ENCODE data around the gene C6orf132.

DNA sequence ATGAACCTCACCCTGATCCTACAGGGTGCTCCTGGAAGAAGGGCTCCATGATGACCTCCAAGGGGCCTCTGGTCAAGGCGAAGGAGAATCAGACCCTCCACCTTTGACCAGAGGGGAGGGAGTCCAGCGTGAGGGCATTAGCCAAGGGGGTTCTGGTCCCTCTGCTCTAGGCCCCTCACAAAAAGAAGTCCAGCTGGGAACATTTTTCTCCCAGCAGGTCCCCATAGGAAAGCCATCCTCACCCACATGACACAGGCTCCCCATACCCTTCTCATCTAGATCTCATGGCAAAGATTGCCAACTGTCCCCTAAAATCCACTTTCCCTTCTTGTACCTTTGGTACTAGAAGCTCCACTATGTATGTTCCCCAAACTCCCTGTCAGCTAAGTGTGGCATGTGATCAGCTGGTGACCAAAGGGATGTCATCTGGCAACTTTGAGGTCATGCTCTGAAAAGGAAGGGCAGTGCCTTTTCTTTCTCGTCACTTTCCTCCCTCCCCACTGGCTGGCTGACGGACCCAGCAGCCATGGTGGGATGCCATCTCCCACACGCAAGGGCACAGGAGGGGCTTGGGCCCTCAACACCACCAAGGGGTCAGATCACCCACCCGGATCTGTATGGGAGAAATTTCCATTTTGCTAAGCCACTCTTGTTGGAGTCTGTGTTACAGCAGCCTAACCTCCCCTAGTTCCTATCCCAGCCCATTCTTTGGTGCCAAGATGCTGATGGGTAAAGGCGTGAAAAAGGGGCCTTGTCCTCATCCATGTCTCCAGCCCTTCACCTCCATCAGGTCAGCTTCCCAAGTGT, 23.8 kb upstream of the TAF8 start:
- RRBS, result no CpG with 5 or more reads among the region's 7 CpGs

DNA sequence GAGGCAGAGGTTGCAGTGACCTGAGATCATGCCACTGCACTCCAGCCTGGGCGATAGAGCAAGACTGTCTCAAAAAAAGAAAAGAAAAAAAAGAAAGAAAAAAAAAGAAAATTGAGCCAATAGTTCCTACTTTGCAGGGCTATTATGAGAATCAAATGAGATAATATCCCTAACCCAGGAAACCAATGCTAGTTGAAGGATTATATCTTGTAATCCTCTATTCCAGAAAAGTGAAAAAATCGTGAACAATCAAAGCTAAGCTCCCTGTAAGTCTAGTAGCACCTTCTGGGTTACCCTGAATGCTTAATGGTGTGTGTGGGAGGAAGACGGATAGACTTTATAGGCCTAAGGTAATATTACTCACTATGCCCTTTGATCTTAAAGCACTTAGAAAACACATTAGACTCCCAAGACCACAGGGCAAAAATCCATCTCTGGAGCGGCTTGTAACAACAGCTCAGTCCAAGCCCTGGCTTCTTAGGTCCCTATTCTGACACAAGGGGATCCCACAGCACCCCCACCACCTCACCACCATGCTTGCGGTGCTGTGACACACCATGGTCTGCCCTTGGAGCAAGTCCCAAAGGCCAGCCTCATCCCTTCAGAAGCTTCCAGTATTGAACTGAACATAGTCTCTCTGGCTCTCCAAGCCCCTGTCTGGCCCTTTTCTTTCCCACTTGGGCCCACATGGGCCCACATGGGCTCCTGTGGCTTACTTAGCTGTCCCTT, 28.5 kb downstream of the C6orf132 start:
- RRBS, result no CpG with 5 or more reads among the region's 5 CpGs

DNA sequence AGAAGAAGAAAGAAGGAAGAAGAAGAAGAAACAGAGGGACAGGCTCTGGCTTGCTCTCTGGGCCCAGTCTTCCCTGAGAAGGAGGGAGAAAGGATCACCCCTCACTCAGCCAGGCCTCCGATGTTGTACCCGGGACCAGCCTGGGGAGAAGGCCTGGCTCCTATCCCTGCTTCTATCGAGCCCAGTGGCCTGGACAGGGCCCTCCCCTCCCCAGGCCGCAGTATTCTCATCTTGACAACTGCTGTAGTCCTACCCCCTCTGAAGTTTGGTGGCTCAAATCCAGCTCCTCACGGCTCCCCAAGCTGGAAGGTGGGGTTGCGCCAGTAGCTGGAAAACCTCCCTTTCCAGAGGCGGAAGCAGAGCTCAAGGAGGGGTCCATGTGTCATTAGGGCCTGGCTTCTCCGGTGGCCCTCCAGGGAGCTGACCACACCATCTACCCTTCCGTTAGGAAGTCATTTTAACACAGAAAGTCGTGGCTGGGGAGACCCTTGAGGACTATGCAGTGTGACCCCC, 18.8 kb downstream of the C6orf132 start:
- RRBS, result no CpG with 5 or more reads among the region's 10 CpGs

DNA sequence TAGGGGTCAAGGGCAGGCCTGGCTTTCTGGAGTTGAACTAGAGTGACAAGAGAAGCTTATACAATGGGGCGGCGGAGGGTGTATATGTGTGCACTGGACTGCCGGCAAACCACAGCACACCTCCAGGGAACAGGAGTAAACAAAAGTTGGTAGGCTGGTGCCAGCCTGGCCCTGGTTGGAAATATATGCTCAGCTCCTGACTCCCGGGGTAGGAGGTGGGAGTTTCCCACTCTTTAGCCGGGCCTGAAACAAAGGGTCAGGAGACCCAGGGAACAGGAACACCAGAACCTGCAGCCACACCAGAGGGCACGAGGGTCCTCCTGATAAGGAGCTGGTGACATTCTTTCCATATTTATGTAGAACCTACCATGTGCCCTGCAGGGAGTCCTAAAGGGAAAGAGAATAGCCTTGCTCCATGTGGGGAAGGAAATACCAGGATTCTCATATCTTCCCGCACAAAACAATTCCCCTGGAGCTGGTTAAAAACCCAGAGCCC, 5.1 kb downstream of the C6orf132 start:
- RRBS, result 78% methylated on average over 2 of the region's 7 CpGs

DNA sequence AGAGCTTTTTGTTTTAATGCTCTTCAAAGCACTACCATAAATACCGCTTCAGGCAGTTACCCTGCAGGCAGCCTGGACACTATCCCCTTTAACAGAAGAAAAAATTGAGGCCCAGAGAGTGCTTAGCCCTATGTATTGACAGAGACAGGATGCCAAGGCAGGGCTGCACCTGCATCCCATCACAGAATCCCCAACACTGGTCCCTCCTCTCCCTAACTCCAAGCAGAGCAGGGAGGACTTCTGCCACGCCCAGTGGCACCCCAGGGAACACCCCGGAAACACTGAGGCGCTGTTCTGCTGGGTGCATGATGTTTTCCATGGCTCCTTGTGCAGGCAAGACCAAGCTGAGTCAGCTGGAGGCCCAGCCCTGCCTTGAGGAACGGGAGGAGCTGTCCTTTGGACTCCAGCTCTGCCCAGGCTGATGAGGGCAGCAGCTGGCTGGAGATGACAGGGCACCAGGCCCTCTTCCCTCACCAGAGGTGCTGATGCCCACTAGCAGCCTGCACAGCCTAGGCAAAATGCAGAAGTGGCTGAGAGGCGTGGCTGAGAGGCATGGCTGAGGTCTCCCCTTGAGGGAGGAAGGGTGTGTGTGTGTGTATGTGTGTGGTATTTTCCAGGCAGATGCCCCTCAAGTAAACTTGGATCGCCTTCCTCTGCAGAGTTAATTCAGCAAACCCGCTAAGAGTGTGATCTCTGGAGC, 2.5 kb downstream of the C6orf132 start:
- RRBS, result no CpG with 5 or more reads among the region's 8 CpGs

DNA sequence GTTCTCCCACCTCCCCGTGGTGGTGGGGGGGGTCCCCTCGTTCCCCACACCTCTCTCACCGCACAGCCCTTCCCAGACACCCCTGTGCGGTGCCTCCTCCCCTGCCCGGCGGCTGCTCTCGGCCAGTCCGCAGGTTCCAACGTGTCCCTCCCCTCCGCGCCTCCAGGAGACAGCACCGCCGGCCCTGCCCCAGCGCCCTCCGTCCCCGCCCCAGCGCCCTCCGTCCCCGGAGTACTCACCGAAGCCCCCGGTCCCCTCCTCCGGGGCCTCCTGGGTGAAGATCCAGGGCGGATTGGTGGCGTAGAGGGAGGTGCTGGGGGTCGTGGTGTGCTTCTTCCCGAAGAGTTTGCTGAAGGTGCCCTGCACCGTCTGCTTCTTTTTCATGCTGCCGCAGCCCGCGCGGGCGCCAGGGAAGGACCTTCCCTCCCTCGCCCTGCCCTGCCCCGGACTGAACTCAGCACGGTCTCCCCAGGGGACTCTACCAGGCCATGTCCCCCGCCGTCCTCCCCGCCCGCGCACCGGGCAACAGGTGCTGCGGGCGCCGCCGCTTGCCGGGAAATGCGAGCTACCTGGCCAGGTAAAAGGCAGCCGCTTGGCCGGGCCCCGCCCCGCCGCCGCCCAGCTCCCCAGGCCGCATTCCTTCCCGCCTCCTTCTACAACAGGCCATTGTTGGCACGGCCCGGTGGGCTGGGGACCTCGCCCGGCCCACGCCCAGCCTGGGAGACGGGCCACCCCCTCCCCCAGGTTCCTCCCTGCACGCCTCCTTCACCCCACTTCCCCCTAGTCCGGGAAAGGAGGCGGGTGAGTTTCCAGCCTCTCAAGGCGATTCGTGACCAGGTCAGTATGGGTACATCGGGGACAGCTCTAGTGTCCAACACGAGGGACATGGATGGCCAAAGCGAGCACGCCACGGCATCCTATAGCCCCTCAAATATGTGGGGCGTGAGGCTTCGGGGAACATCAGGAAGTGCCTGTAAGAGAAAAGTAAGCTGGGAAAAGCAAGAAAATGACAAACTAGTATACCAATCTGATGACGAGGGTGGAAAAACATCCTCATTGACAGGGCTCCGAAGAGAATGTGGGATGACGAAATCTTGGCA, at the start of gene C6orf132:
C6orf132 (minus strand) TSS at position 560 of the 1,100 bp plus-strand sequence.
- RRBS, result 6% methylated on average over 37 of the region's 76 CpGs

GRCh38 chr6:42249317-42249605, 31.6 kb upstream of the MRPS10 start:
- RRBS, result no CpG with 5 or more reads among the region's 2 CpGs

DNA sequence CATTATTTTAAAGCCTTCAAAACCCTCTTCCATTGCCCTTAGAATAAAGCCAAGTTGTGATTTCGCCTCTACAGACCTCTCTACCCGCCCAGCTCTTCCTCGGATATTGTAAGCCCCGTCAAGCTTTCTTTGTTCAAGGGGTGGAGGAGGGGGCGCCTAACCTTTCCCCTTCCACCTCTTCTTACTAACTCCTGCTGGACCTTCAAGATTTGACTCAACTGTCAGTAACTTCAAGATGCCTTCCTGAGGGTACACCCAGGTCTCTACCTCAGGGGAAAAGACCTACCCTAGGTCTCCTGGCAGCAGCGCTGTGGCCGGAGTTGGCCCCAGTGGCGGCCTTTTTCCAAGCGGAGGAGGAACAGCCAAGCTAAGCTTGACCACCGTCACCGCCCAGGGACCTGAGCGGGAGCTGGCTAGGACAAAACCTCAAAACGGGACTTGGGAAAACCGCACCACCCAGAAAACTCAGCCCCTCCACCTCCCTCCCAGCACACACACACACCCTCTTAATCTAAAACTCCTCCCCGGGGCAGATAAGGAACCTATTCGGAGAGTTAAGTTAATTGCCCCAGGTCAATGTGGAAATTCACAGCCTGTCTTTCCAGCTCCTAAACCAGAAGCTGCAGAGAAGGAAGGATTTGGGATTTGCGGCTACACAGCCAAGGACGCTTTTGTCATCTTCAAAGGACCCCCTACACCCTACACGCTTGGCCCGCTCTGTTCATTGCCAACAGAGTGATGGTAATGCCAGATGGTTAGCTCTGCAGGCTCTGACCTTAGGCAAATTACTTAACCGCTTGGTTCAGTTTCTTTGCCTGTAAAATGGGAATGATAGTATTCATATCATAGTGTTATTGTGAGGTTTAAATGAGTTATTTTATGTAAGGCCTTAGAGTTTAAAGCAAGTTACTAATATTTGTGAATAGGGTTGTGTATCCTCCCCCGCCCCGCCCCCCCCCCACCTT, 2.7 kb upstream of the TRERF1 start:
- RRBS, result no CpG with 5 or more reads among the region's 23 CpGs

GRCh38 chr6:42572386-42573026, 8.7 kb downstream of the UBR2 start:
- RRBS, result no CpG with 5 or more reads among the region's 5 CpGs

DNA sequence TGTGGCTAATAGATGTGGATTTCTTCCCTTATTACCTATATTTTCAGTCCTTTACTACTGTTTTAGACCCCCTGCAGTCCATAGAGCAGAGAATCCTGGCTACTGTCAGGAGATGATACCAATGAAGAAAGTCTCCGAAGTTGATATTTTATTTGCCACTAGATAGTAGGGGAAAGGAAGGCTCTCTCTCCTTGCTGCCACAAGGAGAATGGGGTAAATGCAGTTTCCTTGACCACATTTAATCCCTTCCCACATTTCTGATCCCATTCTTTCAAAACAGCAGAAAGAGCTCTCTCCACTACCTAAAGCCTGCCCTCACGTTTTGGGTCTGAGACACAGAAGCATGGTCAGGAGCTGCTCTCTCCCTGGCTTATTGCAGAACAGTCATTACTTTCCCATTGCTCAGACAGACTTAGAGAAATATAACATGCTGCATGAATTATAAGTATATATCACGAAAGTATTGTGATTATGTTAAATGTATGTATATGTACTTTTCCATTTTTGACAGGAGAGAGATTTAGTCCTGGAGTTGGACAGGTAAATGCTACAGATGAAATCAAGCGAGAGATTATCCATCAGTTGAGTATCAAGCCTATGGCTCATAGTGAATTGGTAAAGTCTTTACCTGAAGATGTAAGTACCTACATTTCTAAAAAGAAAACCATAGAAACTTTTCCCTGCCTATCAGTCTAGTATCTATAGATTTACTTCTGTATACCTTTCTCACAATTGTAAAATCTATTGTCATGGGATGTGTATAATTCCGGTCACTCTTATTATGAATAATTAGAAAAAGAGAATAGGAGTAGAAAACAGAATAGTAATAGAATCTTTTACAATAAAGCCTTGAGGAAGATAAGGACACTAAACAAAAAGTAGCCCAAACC, 77.2 kb downstream of the PRPH2 start:
- RRBS, result no CpG with 5 or more reads among the region's 5 CpGs

- RRBS, result no CpG with 5 or more reads among the region's 2 CpGs
Observed at GRCh38 chr6:42652341-42652814, 70.0 kb downstream of the PRPH2 start.

- RRBS, result 9% methylated on average over 6 of the region's 29 CpGs
Observed at GRCh38 chr6:42744865-42745586, 877 bp downstream of the TBCC start.

DNA sequence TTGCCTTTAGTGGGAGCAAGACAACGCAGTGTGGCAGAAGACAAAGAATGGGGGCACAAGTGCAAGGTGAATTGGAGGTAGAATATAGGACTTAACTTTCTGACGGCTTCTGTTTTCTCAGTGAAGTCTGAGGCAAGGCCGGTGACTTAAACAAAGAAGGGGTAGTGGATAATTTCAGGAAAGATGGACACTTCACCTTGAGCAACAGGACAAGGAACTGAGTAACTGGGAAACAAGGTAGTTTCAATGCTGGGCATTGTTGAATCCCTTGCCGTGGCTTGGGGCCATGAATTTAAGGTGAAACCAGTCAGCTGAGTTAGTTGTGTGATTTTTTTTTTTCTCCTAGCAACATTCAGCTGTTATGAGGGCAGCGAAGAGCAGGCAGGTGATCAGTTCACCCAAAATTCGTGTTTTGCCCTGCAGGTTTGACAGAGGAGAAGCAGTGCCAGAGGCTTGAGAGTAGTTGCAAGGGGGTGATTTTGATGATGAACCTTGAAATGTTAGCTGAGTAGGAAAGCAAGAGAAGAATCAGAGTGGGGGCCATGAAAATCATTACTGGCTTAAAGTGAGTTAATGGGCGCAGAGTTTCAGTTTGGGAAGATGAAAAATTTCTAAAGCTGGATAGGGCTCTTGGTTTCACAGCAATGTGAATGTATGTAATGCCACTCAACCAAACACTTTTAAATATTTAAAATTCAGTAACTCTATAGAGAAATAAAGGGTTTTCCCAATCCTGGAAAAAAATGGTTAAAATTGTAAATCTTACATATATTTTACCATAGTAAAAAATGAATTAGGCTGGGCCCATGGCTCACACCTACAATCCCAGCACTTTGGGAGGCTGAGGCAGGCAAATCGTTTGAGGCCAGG, 6.9 kb downstream of the BICRAL start:
- RRBS, result no CpG with 5 or more reads among the region's 8 CpGs

DNA sequence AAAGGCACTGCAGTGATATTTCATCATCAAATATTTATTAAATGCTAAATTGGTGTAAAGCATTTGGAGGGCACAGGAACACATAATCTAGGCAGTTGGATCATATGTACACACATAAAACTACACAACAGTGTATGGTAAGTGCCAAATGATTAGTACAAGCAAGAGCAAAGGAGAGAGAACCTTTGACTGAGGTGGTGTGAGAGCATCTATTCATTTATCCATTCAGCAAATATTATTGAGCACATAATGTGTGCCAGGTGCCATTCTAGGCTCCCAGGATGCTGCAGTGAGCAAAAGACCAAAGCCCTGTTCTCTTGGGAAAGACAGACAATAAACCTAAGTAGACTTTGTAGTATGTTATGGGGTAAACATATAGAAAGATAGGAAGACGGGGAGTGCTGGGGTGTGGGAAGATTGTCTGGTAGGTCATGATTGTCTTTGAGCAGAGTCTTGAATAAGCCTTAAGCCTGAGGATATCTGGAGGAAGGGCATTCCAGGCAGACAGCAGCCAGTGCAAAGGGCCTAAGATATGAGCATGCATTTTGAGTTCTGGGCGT, 14.1 kb downstream of the BICRAL start:
- RRBS, result no CpG with 5 or more reads among the region's 2 CpGs

- RRBS, result no CpG with 5 or more reads among the region's 28 CpGs
Observed at GRCh38 chr6:42879744-42880427, 470 bp downstream of the RPL7L1 start.

DNA sequence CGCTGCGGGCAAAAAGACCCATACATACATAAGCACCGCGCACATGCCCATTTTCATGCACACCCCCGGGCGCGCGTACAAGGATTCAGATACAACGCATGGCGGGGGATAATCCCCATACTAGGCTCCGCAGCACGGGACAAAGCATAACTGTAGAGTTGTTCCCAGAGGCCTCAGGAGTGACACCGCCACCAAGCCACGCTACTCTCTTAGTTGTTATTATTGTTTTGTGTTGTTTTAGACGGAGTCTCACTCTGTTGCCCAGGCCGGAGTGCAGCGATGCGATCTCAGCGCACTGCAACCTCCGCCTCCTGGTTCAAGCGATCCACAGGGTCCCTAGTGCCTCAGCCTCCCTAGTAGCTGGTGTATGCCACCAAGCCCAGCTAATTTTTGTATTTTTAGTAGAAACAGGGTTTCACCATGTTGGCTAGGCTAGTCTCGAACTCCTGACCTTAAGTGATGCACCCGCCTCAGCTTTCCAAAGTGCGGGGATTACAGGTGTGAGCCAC, 519 bp upstream of the C6orf226 start:
- RRBS, result no CpG with 5 or more reads among the region's 24 CpGs

GRCh38 chr6:42942344-42943240, 13.3 kb downstream of the CNPY3 start:
- RRBS, result no CpG with 5 or more reads among the region's 13 CpGs

DNA sequence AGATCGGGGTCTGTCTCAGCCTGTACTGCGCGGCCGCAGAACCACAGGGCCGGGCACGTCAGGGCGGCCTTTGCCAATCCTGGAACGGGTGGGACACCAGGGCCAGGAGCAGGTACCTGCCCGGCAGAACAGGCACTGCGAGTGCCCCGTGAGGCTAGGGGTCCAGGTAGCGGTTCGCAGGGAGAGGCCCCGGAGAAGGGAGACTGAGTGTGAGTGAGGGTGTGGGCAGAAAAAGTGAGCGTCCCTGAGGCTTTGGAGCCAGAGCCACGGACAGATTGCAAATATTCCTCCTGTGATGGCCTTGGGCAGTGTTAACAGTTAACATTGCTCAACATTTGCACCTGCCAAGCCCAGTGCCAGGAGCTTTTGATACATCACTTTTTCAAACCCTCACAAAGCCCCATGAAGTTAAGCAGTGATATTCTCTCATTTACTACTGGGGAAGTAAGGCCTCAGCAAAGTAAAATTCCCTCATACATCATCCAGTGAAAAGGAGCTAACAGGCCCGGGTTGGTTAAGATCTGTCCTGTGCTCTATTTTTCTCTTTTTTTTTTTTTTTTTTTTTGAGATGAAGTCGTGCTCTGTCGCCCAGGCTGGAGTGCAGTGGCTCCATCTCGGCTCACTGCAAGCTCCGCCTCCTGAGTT, 575 bp downstream of the GNMT start:
- RRBS, result 28% methylated on average over 13 of the region's 21 CpGs

- RRBS, result no CpG with 5 or more reads among the region's 2 CpGs
Observed at GRCh38 chr6:43014983-43015385, 935 bp downstream of the KLHDC3 start.

DNA sequence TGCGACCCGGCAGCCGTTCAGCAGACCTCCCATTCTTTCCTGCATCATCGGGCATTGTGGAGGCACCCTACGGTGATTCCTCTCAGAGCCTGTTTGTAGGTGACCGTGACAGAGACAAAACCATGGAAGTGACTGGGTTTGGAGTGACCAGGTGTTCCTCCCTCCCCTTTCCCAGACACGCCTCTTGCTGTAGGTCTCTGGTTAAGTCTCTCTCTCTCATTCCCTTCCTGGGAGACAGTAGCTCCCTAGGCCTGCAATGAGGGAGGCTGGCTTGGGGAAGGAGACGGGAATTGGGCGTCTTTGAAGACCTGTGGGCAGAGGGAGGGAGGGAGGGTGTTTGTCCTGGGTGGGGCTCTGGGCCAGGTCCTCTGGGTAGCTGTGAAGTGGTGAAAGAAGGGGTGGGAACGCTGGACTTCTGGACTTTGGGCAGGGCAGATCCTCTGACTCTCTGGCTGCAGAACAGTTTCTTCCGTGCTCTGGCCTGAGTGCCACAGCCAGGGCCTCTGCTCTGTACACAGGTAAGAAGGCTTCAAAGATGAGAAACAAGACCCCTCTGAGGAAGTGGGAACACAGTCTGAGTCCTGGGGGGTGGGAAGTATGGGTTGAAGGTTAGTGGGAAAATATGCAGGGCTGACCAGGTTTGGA, 779 bp downstream of the KLC4 start:
- RRBS, result no CpG with 5 or more reads among the region's 11 CpGs

Data from AG09309 (cell line).